Occipital lobe (tissue), 2 donors: Measurements from ENCODE around the genes PDE6C, CYP2C19 and PDLIM1.

DNA sequence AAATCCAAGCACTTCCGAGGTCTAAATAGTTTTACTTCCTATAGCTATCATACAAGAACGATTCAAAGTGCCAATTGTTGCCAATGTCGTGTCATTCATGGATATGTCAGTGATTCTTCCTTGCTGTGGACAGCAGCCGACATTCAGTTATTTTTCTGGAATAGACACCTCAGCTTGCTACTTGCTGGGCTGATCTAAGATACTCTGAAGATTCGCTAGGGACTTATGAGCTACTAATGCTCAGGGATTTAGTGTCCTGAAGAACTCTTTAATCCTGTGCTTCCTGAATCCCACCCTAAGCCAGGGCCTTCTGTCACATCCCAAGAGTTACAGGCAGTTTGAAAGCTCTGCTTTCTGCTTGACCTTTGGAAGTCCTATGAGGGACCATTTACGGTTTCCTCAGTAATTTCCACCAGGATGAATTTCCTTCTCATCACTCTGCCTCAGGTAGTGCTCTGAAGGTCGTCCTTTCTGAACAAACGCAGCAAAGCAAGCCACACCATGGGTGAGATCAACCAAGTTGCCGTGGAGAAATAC is at the start of gene PDE6C:
Gene PDE6C, plus strand, starts transcription at position 313 of the 537 bp plus-strand sequence.
- RAMPAGE, long total RNA: no peak

DNA sequence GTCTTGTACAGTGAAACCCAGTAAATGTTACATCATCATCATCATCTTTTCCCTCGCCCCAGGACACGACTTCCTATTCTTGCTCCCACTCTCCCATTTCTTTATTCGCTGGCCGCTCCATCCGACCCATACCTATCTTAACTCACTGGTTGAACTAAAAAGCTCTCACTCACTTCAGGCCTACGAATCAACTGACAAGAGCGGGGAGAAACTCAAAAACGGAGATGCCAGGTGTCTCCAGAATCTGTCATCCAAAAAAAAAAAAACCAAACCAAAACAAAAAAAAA is 448 bp downstream of the FRA10AC1 start:
- RAMPAGE, long total RNA: no peak

- RAMPAGE, long total RNA: no peak
These were observed at the start of gene CYP2C19 for GRCh38 chr10:94762312-94762974. Gene CYP2C19 (plus strand): TSS chr10:94762681.

- RAMPAGE, long total RNA: no peak
These were observed 43.7 kb downstream of the ACSM6 start for GRCh38 chr10:95237503-95238463.

GRCh38 chr10:95286606-95287230 is 4.1 kb downstream of the PDLIM1 start:
- RAMPAGE, long total RNA: no peak

DNA sequence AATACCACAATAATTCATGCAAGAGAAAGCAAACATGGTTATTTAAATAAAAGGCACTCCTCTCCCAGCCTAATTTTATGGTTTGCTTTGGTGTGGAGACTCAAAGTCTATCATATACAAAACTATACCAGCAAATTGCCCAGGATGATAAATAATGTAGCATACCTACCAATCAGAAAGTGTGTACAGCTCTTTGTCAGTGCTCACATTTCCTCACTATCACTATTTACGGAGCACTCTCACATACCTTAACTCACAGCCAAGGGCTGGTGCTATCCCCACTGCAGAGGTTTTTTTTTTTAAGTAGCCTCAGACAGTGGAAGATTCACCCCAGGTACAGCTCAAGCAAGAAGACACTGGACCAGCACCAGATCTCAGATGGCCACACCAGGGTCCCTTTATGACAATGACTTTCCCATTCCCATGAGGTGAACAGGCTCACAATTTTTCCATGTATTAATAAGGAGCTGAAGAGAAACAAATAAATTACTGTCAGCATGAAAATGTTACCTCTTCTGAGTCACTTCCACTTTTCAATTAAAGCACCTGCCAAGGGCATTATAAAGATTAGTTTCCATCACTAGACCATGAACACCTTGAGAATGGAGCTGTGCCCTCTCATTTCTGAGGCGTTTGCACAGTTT is 2.4 kb downstream of the PDLIM1 start:
- RAMPAGE, long total RNA: no peak

DNA sequence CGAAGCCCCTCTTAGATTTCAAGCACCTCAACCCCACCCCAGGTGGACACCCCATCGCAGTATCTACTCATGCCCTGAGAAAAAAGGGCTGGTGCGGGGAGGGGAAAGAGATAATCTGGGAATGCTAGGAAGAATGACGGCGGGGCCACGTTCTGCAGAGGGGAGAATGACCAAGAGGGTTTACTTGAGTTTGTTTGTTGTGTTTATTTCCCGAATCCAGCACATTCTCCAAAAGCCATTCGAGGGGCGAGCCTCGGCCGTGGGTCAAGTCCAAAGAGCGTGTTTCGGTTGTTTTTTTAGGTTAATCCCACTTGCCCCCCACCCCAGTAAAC is 781 bp downstream of the PDLIM1 start:
- RAMPAGE, long total RNA: no peak

DNA sequence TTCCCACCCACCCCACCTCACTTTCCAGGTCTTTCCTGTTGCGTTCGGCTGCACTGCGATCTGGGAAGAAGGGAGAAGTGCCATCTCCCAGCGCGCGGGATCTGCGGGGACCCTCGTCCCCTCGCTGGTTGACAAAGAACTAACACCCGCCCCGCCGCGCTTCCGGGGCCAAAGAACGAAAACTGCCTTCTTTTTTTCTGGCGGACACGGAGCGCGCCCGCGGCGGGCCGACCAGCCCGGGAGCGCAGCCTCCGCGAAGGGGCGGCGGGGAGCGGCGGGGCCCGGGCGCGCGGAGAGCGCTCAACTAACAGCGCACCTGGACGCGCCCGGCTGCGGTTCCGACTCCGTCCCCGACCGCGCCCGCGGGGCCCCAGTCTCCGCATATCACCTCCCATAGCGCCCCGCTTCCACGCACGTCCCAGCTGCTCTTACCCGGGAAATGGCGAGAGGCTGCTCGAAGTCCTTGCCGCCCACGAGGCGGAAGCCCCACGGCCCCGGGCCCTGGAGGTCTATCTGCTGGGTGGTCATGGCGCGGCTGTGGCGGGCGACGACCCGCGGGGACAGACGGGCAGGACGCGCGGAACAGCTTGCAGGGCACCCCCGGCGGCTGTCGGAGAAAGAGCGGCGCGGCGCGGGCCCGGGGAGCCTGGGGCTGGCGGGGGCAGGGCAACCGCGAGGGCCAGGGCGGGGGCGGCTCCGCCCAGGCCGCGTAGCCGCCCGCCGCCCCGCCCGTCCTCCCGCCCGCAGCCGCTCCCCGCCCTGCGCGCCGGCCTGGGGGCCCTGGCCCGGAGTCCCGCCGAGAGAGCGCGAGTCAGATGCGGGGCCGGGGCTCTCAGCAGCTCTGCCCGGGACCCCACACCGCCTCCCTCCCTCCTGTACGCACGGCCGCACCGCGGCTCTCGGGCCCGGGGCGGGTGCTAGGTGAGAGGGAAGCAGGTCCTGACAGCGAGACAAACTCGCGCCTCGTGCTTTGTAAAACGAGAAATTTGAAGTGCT is at the start of gene PDLIM1:
Gene PDLIM1, minus strand, starts transcription at position 616 of the 996 bp plus-strand sequence.
- RAMPAGE, long total RNA: start-site peak on the minus strand centred at position 607 of the sequence, 95 bp wide, 18 and 17 reads in 2 replicates

DNA sequence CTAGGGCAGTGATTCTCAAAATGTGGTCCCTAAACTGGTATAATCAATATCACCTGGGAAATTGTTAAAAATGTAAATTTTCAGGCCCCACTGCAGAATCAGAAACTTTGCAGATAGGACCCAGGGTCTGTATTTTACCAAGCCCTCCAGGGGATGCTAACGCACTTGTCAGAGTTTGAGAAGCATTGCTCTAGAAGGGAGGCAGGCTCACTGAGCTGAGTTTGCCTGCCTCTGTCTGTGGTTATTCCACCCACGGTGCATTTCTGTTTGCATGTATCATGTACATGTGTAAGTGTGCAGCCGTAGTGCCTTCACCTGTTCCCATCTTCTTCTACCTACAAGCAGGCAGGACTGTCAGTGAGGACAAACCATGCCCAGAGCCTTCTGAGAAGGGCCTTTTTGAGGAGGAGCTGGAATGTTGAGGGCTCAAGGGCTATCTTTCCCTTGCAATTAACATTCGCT is 58.1 kb upstream of the PDLIM1 start:
- RAMPAGE, long total RNA: no peak

GRCh38 chr10:95351060-95351335 is 60.2 kb upstream of the PDLIM1 start:
- RAMPAGE, long total RNA: no peak

- RAMPAGE, long total RNA: no peak
These were observed 100.5 kb upstream of the PDLIM1 start for GRCh38 chr10:95391251-95391765.

- RAMPAGE, long total RNA: no peak
These were observed 101.1 kb upstream of the PDLIM1 start for GRCh38 chr10:95391766-95392398.

DNA sequence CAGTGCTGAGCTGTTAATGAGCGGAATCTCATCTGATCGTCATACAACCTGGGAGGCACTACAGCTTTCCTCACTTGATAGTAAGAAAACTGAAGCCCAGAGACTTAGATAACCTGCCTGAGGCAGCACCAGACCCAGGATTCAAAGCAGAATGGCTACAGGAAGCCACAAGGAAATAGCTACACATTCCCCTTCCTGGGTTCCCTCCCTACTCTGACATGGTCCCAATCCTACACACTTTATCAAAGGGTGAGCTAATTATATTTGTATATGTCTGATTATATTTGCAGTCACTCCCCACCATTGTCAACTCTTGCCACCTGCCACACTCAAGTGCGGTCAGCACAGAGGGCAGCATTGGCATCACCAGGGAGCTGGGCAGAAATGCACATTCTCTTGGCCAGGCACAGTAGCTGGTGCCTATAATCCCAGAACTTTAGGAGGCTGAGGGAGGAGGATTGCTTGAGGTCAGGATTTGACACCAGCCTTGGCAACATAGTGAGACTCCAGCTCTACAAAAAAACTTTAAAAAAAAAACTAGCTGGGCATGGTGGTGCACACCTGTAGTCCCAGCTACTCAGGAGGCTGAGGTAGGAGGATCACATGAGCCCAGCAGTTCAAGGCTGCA is 114.1 kb upstream of the PDLIM1 start:
- RAMPAGE, long total RNA: no peak

GRCh38 chr10:95406544-95407288 is 115.9 kb upstream of the PDLIM1 start:
- RAMPAGE, long total RNA: no peak

DNA sequence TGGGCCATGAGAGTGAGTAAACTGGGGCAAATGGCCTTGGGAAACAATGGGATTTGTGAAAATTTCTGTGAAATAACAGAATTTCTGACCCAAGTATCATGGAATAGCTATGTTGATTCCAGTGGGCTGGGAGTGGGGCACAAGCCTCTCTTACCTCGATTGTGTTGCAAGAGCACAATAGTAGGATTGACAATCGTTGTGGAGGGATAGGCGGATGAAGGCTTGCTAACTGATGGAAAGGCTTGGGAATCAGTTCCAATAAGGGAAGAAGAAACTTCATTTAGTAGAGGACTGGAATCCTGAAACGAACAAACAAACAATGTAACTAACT is 119.6 kb upstream of the PDLIM1 start:
- RAMPAGE, long total RNA: no peak

DNA sequence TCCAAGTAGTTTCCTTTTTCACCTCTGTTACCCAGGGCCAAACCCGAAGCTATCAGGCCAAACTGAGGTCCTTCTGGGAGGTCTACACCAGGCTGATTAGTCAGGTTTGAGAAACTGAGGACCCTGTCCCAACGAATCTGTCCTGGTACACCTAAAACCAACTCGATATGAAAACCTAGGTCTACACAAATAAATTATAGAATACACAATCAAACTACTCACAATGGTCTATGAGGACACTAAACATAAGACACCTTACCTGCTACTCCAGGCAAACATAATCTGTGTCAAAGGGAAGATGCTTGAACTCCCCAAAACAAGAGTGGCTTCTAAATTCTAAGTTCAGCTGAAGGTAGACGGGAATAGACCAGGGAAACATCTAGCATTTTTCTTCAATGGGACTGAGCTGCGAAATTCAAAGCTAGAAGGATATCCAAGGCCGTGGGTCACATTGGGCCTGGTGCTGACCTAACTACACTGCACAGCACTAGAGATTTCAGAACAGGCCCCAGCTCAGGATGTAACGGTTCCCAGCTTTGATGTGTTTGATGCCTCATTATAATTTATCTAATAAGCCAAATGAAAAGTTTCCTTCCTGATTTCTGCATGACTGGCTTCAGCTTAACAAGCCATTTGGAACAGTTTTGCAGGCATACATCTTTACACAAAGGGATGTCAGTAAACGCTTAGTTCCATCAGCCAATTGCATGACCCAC is 121.8 kb upstream of the PDLIM1 start:
- RAMPAGE, long total RNA: no peak

GRCh38 chr10:95431836-95432415 is 129.2 kb downstream of the SORBS1 start:
- RAMPAGE, long total RNA: no peak

DNA sequence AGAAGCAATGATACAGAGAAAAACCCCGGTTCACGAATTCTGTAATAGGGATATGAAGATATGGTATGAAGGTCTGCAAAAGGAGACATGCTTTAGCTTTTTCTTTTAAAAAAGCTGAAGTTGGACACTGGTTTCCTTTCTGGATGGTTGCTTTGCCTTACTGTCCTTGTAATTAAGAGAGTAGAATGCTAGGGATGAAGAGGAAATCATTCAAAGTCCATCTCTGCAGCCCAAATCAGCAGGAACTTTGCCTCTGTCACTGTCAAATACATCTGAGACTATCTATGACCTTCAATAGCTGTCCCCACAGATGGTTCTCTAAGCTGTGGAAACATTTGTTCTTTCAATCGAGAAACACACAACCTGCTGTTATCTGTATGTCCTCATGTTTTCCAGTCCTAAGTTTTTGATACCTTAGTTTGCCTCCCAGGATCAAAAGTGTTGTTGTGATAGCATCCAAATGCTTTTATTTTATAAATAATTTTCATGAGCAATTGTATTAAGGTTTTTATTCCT is 117.5 kb downstream of the SORBS1 start:
- RAMPAGE, long total RNA: no peak

DNA sequence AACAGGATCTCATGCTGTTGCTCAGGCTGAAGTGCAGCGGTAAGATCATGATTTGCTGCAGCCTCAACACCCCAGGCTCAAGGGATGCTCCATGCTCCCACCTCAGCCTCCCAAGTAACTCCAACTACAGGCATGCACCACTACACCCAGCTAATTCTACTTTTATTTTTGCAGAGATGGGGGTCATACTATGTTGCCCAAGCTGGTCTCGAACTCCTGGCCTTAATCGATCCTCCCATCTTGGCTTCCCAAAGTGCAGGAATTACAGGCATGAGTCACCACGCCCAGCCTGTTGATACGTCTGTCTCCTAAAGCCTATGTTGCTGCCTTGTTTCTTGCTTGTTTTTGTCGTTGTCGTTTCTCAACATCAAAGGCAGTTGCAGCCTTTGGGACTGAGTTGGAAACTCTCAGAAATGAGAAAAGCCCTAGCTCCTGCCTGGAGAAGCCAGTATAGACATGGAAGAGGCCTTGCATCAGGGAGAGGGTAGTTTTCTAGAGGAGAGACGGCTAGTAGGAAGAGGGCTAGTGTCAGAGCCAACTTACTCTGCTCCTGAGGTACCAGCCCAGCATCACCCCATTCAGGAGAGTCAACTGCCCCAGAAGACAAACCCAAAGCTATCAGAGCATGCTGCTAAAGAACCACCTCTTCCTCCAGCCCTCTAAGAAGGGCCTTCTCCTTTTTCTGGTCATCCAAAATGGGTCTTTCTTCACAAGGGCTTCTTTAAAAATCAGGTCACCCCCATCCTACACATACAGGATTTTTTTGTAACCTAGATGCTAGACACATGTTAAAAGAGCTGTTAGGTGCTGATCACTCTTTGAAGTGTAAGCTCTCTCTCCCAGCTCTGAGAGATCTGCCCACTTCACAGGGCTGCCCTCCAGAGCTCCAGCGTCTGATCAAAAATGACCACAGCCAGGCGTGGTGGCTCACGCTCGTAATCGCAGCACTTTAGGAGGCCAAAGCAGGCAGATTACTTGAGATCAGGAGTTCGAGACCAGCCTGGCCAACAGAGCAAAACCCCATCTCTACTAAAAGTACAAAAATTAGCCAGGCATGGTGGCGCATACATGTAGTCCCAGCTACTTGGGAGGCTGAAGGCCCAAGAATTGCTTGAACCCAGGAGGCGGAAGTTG is 49.6 kb downstream of the SORBS1 start:
- RAMPAGE, long total RNA: no peak

GRCh38 chr10:95517204-95518026 is 43.8 kb downstream of the SORBS1 start:
- RAMPAGE, long total RNA: no peak